Cardiac fibroblast (primary cell): Measurements from ENCODE around the genes STXBP5L and CSTA.

- RRBS = no CpG with 5 or more reads among the region's 10 CpGs
Observed at GRCh38 chr3:119352080-119353418, 58.4 kb downstream of the ARHGAP31 start.

DNA sequence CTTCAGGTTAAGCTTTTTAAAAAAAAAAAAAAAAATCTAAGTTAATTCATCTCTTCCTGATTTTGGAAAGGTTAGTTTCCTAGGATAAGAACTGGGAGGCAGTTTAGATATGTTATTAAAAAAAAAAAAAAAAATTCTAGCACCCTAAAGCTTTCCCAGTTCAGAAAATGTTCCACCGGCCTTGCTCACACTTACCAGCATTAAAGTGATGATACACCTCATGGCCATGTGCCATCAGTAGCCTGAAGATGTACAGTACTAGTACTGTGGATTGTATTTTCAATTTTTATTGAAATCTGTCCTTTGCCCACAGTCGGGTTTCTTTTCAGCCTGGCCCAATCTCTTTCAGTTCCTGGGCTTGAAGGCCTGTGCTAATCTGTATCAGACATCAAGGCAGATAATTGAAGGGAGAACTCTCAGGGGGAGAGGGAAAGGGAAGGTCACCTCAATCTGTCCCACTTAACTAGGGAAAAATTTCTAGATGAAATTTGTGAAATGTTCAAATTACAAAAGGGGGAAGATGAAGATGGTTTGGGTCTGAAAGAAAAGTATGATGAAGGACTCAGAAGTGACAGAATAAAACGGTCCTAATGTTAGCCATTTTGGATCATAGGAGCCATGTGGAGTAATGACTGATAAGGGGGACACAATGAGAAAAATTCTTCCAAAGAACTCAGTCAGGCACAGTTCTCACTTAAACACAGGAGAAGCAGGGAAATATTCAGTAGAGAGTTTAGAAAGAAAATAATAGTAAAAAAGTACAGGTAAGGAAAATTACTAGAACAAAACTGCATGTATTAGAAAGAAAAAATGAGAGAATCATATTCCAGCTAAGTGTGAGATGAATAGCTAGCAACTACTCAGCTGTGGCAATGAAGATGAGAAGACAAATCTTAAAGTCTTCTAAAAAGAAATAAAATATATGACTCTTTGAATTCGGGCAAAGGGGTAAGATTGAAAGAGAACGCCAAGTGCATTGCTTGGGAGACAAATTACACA is 27.6 kb downstream of the TMEM39A start:
- RRBS = no CpG with 5 or more reads among the region's 5 CpGs

GRCh38 chr3:119562189-119562743 is 2.9 kb upstream of the CD80 start:
- RRBS = no CpG with 5 or more reads among the region's 6 CpGs

DNA sequence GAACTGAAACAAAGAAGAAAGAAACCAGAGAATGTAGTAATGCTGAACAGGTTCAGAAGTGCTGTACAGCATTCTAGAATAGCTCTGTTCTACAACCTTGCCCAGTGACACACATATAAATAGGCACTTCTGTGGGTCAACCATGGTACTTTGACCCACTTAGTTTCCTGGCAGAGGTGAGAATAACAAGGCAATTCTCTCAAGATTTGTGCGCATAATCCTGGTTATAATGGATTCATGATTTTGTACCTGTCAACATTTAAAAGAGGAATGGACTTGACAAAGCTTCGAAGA is 12.3 kb downstream of the CFAP91 start:
- RRBS = no CpG with 5 or more reads among the region's 2 CpGs

GRCh38 chr3:119786183-119787006 is 4.5 kb downstream of the NR1I2 start:
- RRBS = no CpG with 5 or more reads among the region's 4 CpGs

DNA sequence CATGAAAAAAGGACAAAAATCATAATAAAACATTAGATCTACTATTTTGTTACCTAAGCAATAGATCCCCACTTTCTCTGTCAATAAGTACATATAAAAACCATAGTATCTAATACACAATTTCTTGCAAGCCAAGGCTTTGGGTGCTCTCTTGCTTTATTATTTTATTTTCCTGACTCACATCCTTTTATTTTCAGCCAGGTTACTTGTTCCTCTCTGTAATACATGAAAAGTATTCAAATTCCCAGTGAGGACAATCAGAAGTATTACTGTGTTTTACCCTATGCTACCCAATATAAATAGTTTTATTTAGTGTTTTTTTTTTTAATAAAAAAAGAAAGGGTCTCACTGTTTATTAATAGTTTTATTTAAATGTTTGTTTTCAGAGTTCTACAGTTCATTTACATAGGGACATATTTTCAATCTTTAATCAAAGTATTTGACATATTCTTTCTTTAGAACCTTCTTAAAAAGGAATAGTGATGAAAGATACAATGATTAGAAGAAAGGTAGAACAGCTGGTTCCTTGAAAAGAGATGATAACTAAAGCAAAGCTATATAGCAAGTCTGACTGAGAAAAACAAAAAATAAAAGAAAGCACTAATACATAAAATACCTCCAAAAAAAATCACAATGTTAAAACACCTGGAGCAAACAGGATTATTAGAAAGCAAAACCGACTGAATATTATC is 97.8 kb downstream of the GSK3B start:
- RRBS = no CpG with 5 or more reads among the region's 1 CpG

DNA sequence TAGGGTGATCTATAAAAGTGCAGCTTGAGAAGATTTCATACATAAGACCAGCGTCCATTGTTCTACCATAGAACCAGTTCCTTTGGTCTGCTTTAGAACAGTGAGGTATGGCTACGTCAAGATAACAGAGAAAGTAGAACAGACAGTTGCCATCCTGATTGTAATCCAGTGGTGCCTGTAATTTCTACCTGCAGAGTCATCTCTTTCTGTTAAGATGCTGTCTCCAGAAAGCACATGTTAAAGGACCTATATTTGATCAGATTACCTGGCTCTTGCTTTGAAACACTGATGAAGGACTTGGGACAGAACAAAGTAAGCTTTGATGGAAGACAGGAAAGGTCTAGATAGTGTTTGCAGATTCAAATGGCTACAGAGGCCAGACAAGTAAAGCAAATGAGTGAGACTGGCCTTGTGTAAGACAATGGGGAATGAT is 1.6 kb upstream of the GSK3B start:
- RRBS = no CpG with 5 or more reads among the region's 2 CpGs

DNA sequence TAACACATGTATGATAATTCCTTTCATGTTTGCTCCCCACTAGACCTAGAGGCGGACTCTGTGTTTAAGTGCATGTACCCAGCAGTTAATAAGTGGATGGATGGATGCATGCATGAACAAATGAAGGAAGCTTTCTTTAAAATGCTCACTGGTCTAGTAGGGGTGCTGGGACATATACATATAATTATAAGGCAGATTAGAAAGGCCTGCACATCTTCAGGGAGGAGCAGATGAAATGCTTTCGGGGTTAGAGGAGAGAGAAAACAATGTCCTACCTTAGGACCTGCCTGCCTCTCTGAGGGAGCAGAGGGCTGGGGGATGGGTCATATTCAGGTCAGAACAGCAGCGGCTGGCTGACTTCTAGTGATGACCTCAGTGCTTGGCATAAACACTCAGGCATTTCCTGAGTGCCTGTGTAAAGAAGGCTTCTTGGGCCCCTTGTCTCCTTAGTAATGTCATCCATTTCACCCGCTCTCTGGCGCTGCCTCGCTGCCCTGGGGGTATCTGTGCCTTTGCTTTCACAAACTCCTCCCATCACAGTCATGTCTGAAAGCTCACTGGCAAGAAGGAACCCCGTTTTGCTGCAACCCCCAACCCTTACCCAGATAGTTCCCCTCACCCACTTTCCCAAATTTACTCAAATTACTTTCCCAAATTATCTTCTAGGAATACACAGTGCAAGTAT is 82.8 kb upstream of the GSK3B start:
- RRBS = no CpG with 5 or more reads among the region's 7 CpGs

DNA sequence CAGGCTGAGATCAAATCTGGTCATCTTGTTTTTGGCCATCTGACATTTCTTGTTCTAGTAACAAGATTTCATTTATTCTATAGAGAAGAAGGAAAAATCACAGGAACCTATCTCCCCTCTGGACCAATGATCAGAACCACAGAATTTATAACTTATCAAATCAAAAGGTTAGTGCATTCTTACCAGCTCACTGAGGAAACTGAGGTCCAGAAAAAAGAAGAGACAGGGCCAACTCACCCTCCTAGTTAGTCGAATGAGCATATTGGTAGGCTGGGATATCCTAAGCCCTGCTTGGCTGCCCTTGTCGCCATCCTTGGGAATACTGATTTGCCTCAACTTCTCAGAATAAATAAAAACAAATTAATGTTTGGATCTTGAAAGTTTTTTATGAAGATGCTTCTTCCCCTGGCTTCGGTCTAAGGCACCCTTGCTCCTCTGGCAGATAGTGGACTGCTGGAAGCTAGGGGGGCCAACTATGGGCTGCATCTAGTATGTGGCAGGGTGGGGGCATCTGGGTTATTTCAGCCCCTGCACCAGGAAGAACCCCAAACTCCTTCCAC is 46.5 kb upstream of the LRRC58 start:
- RRBS = no CpG with 5 or more reads among the region's 3 CpGs

GRCh38 chr3:120431974-120432634 is 18.7 kb downstream of the FSTL1 start:
- RRBS = no CpG with 5 or more reads among the region's 3 CpGs

GRCh38 chr3:120498939-120499437 is 48.2 kb upstream of the FSTL1 start:
- RRBS = no CpG with 5 or more reads among the region's 1 CpG

DNA sequence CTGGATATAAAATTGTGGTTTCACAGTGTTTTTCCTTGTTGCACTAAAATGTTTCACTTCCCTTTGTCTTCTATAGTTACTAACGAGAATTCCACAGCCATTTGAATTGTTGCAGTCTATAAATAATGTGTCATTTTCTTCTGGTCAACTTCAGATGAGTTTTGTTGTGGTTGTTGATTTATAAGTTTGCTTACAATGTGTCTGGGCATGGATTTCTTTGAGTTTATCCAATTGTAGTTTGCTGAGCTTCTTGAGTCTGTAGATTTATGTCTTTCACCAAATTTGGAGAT is 63.3 kb upstream of the NDUFB4 start:
- RRBS = no CpG with 5 or more reads among the region's 1 CpG

DNA sequence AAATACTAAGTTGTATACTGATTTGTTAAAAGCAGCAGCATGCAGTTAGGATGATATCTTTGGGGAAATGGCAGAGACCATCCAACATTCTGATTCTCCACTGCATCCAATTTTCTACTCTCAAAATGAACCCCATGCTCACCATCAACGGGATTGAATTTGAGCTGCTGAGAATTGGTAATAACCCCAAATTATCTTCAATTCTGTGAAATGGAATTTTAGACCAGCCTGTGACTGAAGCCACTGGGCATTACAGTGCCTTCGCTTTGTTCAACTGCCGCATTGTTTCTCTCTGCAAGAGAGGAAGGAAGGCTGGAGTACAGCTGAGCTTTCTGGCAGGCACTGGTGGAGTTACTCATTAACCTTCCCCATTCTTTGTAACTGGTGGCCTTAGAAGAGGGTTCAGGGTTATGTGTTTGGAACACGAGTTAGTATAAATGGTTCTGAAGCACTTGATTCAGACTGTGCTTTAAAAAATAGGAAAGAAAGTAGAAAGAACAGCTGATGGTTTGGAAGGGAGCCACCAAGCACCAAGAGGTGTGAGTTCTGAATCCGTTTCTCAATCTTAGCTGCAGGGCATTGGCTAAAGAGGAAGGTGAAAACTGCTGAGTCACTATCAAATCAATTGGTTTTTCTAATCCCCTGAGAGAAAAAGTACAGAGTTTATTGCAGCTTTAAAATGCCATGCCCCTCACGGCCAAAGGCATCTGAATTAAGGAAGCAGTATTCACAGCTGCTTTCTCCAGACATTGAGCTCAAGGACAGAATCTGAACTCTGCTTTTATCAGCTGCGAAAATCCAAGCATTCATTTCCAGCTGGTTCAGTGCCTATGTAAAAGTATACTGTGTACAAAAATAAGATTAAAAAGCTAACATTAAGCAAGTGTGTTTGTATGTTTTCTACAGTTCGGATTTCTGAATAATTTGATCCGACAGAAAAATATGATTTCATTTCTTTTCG is 3.6 kb downstream of the HGD start:
- RRBS = no CpG with 5 or more reads among the region's 10 CpGs

GRCh38 chr3:120750345-120750991 is 7.9 kb downstream of the GTF2E1 start:
- RRBS = no CpG with 5 or more reads among the region's 11 CpGs

- RRBS = 0% methylated on average over 4 of the region's 90 CpGs
Observed at GRCh38 chr3:120908162-120909168, at the start of gene STXBP5L. TSS of gene STXBP5L (plus strand) at chr3:120908205.

DNA sequence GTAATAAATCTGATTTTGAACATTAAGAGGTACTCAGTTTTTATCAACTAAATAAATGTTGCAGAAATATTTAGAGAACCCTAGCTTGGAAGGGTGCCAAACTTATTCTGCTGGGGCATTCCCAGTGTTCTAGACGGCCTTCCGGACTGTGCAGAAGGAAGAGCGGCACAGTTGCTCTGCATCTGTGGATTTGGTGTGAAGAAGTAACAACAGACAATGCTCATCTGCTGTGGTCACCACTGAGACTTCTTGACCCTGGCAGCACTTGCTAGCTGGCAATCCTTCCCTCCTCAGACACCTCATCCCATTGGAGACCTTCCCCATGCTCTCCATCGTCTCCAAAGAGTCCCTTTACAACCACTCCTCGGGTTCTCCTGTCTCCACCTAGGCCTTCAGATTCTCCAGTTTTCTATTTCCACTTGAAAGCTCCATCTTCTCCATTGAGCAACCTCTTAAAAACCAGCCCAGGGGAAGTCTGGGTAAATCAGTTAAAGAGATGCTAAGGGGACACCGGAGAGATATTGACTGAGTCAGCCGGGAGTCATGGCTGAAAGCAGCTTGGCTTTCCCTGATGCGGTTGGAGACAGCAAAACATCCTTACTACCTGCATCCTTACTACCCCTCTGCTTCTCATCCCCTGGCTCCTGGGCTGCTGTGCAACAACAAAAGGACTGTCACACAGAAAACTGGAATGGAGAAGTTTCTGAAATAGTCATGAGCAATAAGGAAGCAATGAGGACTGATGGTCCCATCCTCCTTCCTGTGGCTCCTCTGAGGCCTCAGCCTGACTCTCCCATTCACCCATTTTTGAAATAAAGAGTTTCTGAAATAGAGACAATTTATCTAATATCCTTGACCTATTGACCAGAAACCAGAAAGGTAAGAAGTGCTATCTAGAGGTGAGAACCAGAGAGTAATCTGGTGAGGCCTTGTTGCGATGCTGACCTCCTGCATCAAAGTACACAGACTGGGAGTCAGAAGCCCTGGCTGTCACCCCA is 1.3 kb downstream of the HCLS1 start:
- RRBS = no CpG with 5 or more reads among the region's 9 CpGs

GRCh38 chr3:121702371-121702883 is 41.7 kb upstream of the HCLS1 start:
- RRBS = no CpG with 5 or more reads among the region's 2 CpGs

DNA sequence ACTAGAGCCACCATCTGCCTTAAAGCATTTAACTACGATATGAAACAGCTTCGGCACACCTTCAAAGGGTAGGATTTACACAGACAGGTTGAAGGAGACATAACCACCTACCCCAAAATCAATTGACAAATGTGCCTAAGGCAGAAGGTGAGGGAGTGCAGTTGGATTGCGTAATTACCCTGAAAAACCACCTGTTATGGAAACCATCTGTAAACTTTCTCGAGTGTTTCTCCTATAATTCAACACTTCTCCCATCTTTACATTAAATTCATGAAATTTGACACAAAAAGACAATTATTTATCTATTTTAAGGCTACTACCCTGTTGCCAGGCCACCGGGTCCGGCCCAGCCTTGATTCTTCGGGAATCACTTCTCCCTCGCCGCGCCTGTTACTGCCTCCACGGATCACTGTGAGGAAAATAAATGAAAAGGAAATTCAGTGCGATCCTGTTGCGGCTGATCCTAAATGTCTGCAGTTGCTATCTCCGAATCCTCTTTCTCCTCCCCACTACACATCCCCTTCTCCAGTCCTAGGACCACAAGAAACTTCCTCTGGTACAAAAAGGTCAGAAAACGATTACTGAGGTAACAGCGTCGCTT is 689 bp downstream of the IQCB1 start:
- RRBS = no CpG with 5 or more reads among the region's 17 CpGs

DNA sequence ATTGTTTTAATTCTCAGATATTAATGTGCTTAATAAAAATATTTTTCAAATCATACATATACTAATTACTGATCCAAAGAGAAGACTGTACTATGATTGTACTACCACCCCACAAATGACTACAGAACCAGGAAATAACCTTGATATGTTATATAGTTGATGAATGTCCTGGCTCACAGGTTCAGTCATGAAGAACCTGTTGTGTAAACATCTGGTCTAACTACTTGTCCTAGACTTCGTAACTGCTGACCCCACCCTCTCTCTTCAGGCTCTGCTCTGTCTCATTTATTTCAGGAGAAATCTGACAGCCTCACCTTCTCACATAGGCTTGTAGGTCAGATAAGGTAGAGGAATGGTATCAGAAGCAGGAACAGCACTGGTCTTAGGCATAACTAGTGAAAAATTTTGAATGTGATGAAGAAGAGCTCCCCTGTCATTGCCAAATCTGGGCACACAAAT is 14.7 kb upstream of the CSTA start:
- RRBS = no CpG with 5 or more reads among the region's 1 CpG

DNA sequence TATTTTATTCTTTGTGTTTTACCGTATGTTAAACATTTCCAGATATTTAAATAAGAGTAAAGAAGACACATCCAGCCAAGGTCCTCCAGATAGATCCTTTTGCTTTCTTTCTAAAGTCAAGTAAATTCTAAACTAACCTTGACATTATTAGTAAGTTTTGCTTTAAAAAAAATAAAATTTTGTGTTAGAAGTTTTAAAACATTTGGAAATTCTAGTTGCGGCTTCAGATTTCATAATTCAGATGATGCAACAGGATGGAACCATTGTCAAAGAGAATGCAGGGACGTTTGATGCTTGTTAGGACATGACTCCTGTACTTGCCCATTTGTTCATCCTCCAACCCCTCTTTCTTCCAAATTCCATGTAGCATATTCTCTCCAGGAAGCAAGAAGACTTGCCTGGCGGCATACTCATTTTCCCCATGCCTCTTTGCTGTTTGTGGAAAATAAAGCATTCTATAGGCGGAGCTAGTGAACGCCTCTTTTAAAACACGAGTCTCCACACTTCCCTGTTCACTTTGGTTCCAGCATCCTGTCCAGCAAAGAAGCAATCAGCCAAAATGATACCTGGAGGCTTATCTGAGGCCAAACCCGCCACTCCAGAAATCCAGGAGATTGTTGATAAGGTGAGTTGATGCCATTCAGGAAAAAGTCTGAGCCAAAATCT is at the start of gene CSTA:
CSTA (plus strand) TSS at position 515 of the 666 bp plus-strand sequence.
- RRBS = no CpG with 5 or more reads among the region's 8 CpGs